ENCODE results near the genes PDE4DIP, SV2A, MTMR11 and OTUD7B.

DNA sequence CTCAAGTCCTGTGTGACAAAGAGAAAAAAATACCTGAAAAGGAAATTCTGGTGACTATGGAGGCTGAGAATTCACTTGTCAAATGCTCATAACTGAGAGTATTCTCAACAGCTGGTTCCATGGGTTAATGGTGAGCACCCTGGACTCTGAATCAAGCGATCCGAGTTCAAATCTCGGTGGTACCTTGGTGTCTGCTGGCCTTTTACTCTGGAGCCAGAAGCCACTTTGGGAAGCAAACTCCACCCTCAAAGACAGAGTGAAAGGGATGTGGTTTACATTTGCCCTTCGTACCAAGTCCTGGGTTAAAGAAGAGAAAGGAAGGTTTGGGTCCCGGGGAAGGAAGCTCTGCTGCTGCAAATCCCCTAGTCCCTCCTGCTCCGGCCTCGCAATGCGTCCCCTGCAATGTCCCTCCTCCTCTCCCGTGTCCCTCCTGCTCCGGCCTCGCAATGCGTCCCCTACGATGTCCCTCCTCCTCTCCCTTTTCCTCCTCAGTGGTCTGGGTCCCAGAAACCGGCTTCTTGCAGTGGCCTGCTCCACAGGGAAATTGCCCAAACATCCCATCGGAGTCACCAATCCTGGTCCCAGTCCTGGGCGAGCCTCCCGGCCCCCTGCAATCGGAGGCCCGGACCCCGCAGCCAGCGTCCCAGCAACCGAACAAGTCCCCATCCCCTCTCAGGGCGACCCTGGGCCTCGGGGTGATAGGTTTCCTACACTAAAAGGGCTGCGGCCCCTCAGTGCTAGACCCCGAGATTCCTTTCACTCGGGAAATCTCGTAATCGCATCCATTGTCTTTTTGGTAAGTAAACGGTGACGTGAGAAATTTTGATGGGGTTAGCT is 129.4 kb downstream of the PPIAL4G start:
- RRBS, result 83% methylated on average over 7 of the region's 31 CpGs

- RRBS, result no CpG with 5 or more reads among the region's 29 CpGs
Observed at GRCh38 chr1:148459624-148460077, 23.5 kb downstream of the PPIAL4G start.

- RRBS, result no CpG with 5 or more reads among the region's 10 CpGs
Observed at GRCh38 chr1:148534521-148535282, 51.6 kb upstream of the PPIAL4G start.

GRCh38 chr1:148844203-148844679 is at the start of gene PDE4DIP:
PDE4DIP (plus strand) TSS chr1:148844428.
- RRBS, result 9% methylated on average over 4 of the region's 42 CpGs

GRCh38 chr1:148951652-148952739 is 107.8 kb downstream of the PDE4DIP start:
- RRBS, result under 1% methylated on average over 33 of the region's 86 CpGs

DNA sequence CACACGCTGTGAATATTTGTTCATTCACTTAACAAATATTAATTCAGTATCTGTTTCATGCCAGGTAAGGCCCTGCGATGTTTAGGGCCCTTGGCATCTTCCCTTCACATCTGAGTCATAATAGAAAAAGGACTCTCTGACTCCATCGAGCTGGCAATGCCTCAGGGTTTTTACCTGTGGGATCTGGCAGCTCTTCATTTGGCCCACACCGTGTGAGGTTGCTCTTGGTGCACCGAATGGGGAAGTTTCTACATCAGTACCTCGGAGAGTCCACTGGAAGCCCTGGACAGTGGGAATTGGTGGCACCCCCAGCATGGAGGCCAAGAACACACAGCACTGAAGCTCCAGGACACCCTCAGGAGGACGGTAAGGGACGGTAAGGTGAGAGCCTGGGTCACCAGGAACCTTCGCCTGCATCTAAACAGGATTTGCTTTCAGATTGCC is 5.1 kb downstream of the NBPF9 start:
- RRBS, result no CpG with 5 or more reads among the region's 9 CpGs

DNA sequence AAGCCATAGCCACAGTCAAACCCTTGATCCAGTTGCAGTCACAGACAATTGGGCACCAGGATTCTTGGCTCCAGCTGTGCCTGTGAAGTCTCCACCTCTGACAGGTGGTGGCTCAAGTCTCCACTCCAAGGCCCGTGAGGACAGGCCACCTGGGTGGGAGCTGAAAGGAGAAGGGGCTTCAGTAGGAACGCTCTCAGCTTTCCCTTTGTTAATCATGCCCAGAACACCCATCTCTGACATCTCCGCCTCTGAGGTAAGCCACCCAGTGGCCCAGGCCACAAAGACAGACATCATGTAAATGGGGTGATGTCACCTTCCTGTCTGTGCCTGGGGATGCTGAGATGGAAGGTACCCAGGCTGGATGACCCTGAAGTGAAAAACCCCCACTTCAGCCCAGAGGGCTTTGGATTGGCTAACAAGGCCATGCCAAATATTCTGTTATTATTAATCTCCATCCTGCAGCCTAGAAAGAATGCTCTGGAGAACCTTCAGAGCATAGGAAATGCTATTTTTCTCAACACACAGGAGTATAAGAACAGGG is 10.3 kb upstream of the NBPF9 start:
- RRBS, result no CpG with 5 or more reads among the region's 3 CpGs

DNA sequence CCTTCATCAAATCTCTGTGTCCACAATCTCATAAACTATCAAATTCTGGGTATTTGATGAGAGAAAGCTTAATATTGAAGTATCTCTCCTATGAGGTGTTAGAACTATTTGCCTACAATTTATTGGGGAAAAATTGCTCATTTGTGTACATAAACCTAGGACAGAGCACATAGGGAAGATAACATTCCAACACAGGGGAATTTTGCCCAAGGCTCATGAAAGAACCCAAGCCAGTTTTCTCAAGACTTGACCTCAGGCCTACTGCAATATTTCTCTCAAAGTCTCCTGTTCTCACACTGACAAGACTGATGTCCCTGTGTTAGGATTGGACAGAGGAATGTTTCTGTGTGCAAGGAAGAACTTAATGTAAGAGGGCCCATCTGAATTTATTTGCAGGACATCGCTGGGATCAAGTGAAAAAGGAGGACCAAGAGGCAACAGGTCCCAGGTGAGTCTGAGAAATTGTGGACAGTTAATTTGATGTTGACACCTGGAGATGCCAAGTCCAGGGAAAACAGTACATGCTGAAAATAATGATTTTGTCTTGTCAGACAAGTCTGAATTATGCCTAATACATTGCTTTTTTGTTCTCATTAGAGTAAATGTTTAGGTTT is 12.2 kb downstream of the NBPF19 start:
- RRBS, result no CpG with 5 or more reads among the region's 1 CpG

DNA sequence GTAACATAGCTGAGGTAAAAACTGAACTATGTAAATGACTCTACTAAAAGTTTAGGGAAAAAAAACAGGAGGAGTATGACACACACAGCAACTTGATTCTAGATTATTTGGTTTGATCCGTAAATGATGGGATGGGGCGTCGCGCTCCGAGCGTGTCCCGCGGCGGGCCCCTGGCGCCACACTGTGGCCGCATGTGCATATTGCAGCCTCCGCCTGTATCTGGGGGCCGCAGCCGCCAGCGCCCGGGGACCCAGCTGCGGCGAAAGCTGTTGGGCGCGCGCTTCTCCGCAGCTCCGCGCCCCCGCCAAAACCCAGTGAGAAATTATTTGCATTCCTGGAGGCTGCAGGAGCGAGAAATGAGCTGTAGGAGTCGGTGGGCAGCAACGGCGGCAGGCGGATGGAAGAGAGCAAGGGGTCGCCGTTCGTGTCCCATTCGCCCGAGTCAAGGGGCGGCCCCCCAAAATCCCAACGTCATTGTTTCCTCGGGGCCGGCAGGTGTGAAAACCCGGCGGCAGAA is 10.0 kb downstream of the FCGR1A start:
- RRBS, result no CpG with 5 or more reads among the region's 41 CpGs

DNA sequence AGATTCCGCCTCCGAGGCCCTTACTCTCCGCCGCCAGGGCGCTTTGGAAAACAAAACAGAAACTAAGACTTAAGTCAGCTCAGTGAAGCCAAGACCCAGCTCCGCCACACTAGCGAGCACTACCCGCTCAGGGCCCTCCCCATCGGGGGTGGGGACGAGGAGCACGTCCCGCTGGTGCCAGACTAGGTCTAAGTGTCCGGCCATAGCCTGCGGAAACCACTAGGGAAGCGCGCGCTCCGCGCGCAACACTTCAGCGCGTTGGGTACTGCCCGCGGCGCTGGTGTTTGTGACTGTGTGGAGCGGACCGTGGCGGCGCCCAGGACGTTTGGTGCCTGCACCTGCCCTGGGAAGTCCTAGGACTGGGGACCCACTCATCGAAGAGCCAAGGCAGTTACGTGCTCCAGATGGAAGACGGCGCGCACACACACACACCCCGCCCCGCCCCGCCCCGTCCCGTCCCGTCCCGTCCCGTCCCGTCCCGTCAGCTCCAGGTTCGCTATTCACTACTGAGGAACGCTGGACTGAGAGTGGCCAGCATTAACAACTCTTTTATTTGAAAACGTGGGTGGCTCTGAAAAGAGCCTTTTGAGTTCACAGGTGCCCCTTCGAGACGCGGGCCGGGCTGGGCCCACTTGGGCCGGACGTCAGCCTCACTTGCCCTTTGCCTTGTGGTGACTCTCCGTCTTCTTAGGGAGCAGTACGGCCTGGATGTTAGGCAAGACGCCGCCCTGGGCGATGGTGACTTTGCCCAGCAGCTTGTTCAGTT is 711 bp downstream of the H2AC18 start:
- RRBS, result no CpG with 5 or more reads among the region's 59 CpGs

- RRBS, result 88% methylated on average over 8 of the region's 25 CpGs
Observed at GRCh38 chr1:149917521-149918063, at the start of gene SV2A. SV2A (minus strand) TSS chr1:149917844.

- RRBS, result no CpG with 5 or more reads among the region's 6 CpGs
Observed at GRCh38 chr1:149935824-149936178, 878 bp downstream of the MTMR11 start.

DNA sequence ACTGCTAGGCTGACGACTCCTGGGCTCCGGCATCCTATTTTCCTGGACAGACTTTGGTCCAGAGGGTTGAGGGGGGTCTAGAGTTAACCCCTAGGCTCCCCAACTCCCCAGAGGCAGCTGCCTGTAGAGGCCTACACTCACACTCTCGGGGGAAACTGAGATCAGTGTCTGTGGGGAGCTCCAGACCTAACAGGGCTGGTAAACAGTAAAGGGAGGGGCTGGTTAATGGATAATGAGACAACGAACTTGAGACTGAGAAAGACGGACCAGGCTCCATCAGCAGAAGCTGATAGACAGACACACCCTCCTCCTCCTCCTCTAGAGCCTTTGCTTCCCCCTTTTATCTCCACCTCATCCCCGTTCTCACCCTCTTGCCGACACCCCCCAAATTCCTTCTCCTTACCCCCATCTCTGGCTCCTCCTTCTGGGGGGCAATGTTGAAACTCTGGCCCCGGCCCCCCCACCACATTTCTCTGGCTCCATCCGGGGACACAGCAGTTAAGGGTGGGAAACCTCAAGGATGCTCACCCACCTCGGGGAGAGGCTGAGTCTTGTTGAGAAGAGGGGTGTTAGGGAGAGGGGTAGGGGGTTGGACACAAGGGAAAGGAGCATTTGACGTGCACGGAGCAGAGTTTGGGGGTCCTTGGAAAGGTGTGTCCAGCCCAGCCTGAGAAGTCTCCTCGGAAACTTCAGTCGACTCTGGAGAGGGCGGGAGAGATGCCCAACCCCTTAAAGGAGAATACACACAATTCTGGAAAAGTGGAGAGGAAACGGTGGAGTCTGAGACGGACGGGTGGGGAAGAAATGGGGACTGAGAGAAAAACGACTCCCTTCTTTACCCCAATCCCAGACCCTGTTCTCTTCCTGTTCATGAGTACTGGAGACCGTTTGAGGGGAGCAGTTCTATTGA is at the start of gene MTMR11:
TSS of gene MTMR11 (minus strand) at position 701 of the 910 bp plus-strand sequence.
- RRBS, result no CpG with 5 or more reads among the region's 20 CpGs

DNA sequence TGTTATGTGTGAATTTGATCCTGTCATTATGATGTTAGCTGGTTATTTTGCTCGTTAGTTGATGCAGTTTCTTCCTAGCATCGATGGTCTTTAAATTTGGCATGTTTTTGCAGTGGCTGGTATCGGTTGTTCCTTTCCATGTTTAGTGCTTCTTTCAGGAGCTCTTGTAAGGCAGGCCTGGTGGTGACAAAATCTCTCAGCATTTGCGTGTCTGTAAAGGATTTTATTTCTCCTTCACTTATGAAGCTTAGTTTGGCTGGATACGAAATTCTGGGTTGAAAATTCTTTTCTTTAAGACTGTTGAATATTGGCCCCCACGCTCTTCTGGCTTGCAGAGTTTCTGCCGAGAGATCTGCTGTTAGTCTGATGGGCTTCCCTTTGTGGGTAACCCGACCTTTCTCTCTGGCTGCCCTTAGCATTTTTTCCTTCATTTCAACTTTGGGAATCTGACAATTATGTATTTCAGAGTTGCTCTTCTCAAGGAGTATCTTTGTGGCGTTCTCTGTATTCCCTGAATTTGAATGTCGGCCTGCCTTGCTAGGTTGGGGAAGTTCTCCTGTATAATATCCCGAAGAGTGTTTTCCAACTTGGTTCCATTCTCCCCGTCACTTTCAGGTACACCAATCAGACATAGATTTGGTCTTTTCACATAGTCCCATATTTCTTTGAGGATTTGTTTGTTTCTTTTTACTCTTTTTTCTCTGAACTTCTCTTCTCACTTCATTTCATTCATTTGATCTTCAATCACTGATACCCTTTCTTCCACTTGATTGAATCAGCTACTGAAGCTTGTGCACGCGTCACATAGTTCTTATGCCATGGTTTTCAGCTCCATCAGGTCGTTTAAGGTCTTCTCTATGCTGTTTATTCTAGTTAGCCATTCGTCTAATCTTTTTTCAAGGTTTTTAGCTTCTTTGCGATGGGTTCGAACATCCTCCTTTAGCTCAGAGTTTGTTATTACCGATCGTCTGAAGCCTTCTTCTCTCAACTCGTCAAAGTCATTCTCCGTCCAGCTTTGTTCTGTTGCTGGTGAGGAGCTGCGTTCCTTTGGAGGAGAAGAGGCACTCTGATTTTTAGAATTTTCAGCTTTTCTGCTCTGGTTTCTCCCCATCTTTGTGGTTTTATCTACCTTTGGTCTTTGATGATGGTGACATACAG is 19.8 kb upstream of the MTMR11 start:
- RRBS, result no CpG with 5 or more reads among the region's 23 CpGs

- RRBS, result no CpG with 5 or more reads among the region's 4 CpGs
Observed at GRCh38 chr1:149967244-149967634, 30.6 kb upstream of the MTMR11 start.

DNA sequence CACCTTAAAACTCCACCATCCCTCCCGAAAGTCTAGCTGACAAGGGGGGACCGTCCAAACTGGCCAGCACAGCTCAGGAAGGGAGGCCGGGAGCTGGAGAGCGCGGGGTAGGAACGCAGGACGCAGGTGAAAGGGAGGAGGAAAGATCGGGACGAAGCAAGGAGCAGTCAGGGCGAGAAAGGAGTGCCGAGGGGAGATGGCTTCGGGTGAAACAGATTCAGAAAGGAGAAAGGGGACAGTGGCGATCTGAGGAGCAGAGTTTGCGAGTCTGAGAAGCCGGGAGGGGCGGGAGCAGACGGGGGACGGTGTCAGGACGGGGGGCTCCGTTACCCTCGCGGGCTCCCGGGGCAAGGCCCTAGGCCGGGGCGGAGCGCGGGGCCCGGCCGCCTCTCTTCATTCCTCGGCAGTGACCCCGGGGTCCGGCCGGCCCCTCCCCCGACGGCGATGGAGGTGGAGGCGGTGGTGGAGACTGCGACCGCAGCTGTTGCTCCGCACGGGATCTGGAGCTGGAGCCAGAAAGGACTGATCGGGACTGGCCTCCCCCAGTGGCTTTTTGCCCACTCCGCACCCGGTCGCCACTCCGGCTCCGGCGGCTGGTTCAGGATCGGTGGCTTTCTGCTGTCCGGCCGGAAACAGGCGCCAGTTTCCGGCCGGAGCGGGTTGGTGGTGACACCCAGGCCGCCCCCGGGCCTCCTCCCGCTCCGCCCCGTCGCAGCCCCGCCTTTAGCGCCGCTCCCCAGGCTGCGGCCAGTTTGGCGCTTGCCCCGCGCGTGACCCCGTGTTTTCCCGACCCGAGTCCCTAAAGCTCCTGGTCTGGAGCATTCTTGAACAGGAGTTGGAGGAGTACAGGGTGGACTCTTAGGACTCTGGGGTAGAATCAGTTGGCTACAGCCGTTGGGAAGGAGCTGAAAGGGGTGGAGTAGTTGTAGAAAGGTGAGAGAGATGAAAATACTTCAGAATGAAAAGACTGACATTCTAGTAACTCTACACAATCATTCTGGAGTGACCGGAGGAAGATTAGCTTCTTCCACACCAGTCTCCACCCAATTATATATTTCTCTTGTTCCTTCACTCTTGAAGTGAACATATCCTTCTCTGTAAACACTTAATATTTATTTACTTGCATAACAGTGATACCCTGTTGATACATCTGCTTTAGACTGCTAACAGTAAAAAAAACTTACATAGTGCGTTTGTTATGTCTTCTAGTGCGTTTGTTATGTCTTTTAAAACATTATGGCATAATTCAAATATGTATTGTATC is at the start of gene OTUD7B:
TSS of gene OTUD7B (minus strand) at position 609 of the 1,264 bp plus-strand sequence.
- RRBS, result 2% methylated on average over 11 of the region's 76 CpGs

- RRBS, result no CpG with 5 or more reads among the region's 5 CpGs
Observed at GRCh38 chr1:150021192-150021785, 10.8 kb upstream of the OTUD7B start.

DNA sequence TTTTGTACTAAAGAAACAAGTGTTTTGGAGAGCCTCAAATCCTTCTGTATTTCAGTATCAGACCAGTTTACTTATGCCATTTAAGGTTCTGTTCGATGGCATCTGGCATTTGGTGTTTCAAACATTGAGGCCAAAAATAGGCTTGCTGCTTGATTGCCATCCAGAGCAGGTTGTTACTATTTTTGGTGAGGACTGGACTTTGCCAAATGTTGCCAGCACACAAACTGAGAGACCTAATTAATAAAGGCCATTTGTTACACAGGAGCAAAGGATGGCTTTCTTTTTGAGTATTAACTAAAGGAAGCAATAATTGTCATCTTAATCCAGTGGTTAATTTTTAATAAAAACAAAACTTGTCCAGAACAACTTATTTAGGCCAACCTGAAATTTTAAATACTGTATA is 26.3 kb downstream of the VPS45 start:
- RRBS, result no CpG with 5 or more reads among the region's 1 CpG

GRCh38 chr1:150144516-150144852 is 5.2 kb upstream of the PLEKHO1 start:
- RRBS, result no CpG with 5 or more reads among the region's 3 CpGs

Data from PFSK-1 (cell line).